ENCODE results near the gene COMMD10.

- PRO-cap = no peak
- RAMPAGE, long total RNA, 4 experiments = no peak in any of the 4 experiments
Measured at GRCh38 chr5:113047633-113048395, 71.2 kb downstream of the DCP2 start.

DNA sequence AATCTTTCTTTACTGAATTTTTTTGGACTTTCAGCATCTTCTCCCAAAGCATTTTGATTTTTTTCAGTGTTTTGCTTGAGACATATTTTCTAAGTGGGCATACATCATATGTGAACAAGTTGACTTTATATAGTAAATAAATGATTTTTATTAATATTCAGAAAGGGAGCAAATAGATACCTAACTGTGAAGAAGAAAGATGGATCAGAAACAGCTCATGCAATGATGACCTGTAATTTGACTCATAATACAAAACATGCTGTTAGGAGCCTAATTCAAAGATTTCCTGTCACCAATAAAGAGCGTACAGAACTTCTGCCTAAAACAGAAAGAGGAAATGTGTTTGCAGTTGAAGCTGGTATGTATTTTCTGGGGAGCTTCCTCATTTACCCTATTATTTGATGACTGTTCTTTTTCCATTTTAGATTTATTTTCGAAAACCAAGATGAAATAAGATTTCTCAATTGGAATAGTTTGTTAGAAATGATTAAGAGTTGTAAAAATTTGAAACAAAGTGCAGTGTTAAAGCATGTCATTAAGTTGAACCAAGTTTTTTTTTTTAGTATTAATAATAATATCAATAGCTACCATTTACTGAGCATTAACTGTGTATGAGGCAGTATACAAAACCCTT is 11.4 kb downstream of the YTHDC2 start:
- PRO-cap = no peak
- RAMPAGE, long total RNA, 4 experiments = no peak in any of the 4 experiments

DNA sequence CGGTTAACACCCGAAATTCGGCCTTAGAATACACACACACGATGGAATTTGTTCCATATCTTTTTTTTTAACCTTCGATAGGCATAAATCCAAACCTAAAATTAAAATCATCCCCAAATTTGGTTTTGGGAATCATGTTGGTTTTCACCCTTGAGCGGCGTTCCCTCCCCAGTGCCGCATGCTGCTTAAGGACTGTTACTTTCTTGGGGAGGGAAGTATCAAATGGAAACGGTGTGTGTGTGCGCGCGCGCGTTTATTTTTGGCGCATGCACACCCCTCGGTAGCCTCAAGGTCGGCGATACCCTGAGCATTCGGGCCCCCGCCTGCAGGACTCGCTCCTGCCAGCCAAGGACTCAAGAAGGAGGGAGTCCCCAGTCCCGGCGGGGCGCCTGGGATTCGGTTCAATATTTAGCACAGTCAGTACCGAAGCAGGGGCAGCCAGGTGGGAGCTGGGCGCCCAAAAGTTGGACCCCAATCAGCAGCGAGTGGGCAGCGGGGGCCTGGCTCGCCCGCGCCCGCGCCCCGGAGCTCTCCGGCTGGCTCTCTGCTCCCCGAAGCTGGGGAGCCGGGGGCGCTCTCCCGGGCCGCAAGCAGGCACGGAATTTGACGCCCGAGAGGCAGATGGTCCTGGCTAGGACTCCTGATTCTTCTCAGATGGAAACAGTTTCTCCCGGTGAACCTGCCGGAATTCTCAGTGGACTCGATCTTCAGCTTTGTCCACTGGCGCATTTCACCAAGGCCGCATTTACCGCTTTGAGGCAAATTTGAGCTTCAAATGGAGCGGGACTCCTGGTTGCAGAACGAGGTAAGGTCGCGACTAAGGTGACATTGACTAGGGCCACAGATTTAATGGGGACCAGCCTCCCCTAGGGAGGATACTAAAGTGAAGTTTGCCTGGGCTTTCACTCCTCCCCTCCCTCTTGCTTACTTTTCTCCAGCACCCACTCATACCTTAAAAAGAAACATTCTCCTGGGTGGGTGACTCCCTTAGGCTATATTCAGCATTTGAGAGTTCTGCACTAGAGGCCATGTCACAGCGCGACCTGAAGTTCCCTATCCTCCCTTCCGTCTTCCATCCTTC is 305.8 kb upstream of the KCNN2 start:
- PRO-cap = no peak
- RAMPAGE, long total RNA, 4 experiments = no peak in any of the 4 experiments

- PRO-cap = no peak
- RAMPAGE, long total RNA, 4 experiments = no peak in any of the 4 experiments
Measured at GRCh38 chr5:114433192-114433750, 71.4 kb downstream of the KCNN2 start.

DNA sequence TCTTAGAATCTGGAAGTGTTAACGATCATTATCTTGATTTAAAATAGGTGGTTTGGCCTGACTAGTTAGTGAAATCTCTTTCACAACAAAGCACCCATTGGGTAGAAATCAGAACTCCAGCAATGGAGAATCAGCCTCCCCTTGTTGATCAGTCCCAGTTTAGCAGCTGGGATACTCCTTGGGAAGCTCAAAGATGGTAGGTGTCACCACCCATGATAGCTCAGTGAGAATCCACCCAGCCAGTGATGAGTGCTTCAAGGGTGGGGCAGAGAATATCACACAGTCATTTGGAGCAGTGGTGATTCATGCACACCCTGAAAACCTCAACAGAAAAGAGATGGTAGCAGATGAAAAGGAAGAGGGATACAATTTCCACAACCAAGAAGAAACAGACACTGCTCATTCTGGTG is 83.1 kb downstream of the FEM1C start:
- PRO-cap = no peak
- RAMPAGE, long total RNA, 4 experiments = no peak in any of the 4 experiments

DNA sequence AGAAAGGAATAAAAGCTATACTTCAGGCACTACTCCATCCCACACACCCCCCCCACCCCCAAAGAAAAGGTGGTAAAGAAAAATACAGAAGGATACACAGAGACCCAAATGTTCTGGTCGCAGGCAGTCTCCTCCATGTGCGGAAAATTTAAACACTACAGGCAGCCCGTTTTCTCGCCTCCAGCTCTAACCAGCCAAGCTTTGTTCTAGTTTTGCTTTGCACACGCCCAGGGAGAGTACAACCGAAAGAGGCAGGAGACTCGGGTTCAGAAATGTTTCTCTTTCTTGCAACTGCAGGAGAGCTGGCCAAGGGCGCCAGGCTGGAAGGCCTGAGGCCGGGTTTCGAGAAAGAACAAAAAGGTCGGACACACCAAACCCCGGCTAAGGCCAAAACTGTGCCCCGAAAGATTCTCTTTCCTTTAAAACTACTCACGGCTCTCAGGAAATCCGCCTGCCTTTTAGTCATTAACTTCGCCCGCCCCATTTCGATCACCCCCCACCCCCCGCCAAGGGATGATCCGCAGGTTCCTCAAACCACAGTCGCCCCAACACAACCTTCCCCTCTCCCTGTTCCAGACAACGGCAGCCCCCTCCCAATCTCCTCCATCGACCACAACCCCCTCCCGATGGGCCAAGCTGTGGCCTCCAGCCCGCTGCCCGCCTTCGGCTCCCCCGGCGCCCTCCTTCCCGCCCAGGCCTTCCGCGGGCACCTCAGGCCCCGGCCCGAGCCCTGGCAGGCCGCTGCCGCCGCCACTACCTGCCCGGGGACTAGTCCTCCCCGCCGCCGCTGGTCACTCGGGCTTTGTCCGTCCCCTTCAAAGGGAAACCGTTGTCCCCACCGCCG is 587 bp downstream of the FEM1C start:
- PRO-cap = no peak
- RAMPAGE, long total RNA, 4 experiments = start-site peak on the minus strand in 1 of 4 experiments, centred at position 301 of the sequence, 8 reads per replicate

DNA sequence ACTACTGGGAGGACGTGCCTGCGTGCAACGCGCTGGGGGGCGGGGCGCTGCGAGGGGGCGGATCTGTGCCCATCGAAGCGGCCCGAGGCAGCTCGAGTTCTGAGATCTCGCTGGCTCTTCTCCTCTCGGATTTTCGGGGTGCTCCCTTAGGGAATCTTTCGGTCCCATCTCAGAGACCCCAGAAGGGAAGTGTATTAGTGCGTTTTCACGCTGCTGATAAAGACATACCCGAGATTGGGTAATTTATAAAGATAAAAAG is 294 bp upstream of the FEM1C start:
- PRO-cap = bidirectional peak, plus-strand start at position 75 of the sequence, minus-strand start outside the sequence
- RAMPAGE, long total RNA, 4 experiments = no peak in any of the 4 experiments

GRCh38 chr5:115615517-115616280 is 10.1 kb downstream of the TMED7 start:
- PRO-cap = no peak
- RAMPAGE, long total RNA, 4 experiments = start-site peak on the minus strand in 2 of 4 experiments, at chr5:115615513-115616162 at its widest, 9 to 15 reads per replicate

DNA sequence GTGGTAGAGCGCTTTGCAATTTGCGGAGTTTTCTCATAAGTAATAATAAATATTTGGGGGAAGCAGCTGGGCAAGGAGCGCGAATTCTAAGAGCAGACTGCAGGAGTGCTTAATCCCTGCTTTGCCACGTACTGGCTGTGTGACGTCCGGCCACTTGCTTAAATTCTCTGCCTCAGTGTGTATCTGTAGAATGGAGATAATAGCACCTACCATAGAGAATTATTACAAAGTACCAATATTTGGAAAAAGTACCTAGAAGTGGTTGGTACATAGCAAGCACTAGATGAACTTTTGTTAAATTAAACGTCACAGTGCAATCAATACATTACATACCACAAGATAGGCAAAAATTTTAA is 601 bp upstream of the TMED7 start:
- PRO-cap = no peak
- RAMPAGE, long total RNA, 4 experiments = no peak in any of the 4 experiments

GRCh38 chr5:115956504-115956847 is 5.8 kb upstream of the LVRN start:
- PRO-cap = no peak
- RAMPAGE, long total RNA, 4 experiments = start-site peak on the plus strand in 1 of 4 experiments, at chr5:115956667-115956678 at its widest, 14 reads per replicate

DNA sequence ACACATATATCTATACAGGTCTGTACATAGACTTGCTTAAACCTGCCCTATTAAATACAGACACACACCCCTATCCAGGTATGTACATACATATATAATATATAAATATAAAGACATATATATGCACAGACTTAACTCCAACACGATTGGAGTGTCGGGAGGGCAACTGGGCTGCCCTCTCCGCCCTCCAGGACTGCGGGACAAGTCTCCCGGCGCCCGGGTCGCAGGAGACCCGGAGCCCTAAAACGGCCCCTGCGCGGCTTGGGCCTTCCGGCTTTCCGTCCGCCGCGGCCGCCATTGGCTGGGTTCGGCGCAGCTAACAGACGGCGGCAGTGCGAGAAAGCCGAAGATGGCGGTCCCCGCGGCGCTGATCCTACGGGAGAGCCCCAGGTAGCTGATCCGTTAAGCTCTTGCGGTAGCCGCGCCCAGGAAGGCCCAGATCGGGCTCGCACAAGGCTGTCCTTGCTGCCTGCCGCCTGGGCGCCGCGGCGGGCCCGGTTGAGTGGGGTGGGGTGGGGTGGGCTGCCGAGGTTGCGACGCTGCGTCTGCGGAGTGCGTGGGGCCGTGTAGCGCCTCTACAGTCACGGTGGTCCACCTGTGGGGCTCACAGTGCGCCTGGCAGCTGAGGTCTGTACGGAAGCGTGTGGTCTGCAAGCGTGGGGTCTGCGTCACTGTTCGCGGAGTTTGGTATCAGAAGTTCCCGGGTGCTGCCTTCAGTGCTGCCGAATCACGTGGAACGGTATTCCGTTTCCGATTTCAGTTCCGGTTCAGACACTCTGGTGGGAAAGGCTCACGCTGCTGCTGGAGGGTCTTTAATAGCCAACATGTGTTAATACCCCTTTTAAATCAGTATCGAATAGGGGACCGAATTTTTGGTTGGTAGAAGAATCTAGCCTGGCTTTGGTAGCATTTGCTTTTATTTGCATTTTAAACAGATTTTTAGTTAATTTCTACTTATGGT is at the start of gene COMMD10:
COMMD10 (plus strand) TSS at position 322 of the 961 bp plus-strand sequence.
- PRO-cap = unidirectional peak, plus-strand start at position 322 of the sequence; bidirectional peak, plus-strand start at position 770 of the sequence, minus-strand start at position 686 of the sequence
- RAMPAGE, long total RNA, 4 experiments = start-site peak on the plus strand in 4 of 4 experiments, centred at positions 326 to 336 of the sequence, 64 to 412 reads per replicate; start-site peak on the minus strand in 1 of 4 experiments, centred at position 712 of the sequence, 12 reads per replicate

DNA sequence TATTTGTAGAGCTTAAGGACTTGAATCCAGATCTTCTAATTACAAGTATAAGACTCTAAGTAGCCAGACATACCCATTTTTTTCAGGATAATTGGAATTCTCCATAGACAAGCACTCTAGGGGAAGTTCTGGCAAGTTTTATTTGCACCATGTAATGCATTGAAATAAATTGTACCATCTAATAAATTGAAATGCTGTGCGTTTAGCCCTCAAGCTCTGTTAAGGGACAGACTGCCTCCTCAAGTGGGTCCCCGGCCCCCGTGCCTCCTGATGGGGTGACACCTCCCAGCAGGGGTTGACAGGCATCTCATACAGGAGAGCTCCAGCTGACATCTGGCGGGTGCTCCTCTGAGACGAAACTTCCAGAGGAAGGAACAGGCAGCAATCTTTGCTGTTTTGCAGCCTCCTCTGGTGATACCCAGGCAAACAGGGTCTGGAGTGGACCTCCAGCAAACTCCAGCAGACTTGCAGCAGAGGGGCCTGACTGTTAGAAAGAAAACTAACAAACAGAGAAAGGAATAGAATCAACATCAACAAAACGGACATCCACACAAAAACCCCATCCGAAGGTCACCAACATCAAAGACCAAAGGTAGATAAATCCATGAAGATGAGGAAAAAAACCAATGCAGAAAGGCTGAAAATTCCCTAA is 81.6 kb downstream of the COMMD10 start:
- PRO-cap = no peak
- RAMPAGE, long total RNA, 4 experiments = no peak in any of the 4 experiments

GRCh38 chr5:116192148-116193122 is 107.6 kb downstream of the COMMD10 start:
- PRO-cap = no peak
- RAMPAGE, long total RNA, 4 experiments = no peak in any of the 4 experiments

GRCh38 chr5:116239587-116240417 is 155.0 kb downstream of the COMMD10 start:
- PRO-cap = no peak
- RAMPAGE, long total RNA, 4 experiments = no peak in any of the 4 experiments

DNA sequence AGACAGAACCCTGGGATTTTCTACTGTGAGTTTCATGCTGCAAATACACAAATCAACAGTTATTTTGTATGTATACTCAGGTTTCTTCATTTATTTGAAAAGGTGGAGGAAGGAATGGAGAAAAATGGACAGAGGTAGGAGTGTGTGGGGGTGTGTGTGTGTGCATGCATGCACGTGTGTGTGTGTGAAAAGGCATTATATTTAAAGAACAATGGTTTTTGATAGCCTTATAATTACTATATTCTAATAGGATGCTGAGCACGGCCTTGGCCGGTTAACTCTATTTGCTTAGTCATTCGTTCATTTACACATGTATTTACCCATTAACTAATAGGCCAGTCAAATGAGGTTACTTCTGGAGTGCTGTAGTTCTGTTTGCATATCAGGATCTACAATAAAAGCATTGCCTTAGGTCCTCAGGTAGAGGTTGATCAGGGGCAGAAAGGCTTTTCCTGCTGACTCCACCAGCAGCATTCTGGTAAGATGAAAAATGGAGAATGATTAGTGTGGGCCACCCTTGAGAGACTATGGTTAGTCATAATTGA is 218.9 kb downstream of the COMMD10 start:
- PRO-cap = no peak
- RAMPAGE, long total RNA, 4 experiments = no peak in any of the 4 experiments

DNA sequence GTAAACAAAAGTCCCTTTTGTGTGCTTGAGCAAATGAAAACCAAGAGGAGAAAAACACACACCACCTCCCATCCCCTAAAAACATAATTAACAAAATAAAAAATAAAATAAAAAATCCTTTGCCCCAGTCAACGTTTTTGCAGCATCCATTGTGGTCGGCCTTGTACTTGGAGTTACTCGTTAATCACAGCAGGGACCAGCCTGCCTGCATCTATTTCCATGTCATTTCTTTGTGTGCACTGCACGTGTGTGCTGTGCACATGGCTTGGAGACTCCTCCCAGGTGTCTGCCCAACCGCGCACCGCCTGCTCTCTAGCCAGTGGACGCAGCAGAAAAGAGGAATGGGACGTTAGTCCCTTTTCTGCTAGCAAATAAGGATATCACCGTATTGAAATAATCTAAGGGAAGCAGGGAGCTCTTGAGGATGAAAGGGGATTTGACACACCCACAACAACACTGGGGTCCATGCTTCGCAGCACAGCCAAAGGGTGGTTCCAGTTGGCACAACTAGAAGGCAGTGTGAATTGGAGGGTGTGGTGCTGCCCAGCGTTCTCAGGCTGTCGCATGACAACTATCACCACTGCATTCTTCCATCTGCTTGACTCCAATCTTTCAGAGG is 129.9 kb downstream of the SEMA6A start:
- PRO-cap = no peak
- RAMPAGE, long total RNA, 4 experiments = no peak in any of the 4 experiments

DNA sequence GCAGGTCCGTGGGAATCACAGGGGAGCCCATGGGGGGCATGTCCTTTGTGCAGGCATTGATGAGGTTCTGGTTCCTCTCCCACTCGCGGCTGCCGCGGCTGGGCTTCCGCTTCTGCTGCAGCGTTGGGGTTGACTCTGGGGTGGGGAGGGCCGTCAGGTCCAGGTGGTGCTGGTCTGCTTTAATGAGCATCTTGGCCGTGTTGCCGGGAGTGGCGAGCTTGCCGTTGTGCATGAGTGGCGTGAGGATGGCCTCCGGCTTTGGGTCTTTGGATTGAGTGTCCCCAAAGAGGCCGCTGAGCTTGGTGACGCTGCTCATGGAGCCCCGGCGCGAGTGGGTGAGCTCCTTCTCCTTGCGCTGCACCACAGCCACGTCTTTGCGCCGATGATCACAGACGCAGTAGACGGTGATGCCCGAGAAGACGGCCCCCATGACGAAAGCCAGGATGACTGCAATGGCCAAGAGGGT is 127.3 kb downstream of the SEMA6A start:
- PRO-cap = no peak
- RAMPAGE, long total RNA, 4 experiments = no peak in any of the 4 experiments

GRCh38 chr5:116535151-116535585 is 39.5 kb downstream of the SEMA6A start:
- PRO-cap = no peak
- RAMPAGE, long total RNA, 4 experiments = no peak in any of the 4 experiments

GRCh38 chr5:116576101-116576798 is 1.6 kb upstream of the SEMA6A start:
- PRO-cap = no peak
- RAMPAGE, long total RNA, 4 experiments = no peak in any of the 4 experiments

DNA sequence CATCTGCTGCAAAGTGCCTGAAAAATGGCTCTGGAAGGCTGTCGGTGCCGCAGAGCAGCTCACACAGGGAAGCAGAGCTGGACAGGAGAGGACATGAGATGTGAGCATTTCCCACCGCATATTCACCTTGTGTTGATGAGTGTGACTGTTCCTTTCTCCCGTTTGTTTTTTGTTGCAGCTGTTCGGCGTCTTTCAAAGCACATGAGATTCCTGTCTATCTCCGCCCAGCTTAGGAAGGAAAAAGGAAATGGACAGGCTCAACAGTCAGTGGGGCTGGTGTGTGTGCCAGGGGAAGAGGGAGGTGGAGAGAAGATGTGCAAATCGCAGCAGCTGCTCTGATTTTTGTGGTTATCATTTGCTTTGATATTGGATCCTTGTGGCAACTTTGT is 165.0 kb upstream of the SEMA6A start:
- PRO-cap = no peak
- RAMPAGE, long total RNA, 4 experiments = no peak in any of the 4 experiments